Sigmoid colon (tissue), 4 donors: Measurements from ENCODE around the gene HOXA13.

- PRO-cap = no peak
- RAMPAGE, long total RNA, 4 experiments = no peak in any of the 4 experiments
Measured at GRCh38 chr7:25614975-25615496, 386.8 kb upstream of the NPVF start.

- PRO-cap = no peak
- RAMPAGE, long total RNA, 4 experiments = no peak in any of the 4 experiments
Measured at GRCh38 chr7:25743549-25744588, 408.1 kb upstream of the NFE2L3 start.

- PRO-cap = no peak
- RAMPAGE, long total RNA, 4 experiments = no peak in any of the 4 experiments
Measured at GRCh38 chr7:25858568-25859176, 293.3 kb upstream of the NFE2L3 start.

- PRO-cap = no peak
- RAMPAGE, long total RNA, 4 experiments = no peak in any of the 4 experiments
Measured at GRCh38 chr7:25917516-25918010, 234.4 kb upstream of the NFE2L3 start.

- PRO-cap = no peak
- RAMPAGE, long total RNA, 4 experiments = no peak in any of the 4 experiments
Measured at GRCh38 chr7:25939841-25940495, 212.0 kb upstream of the NFE2L3 start.

GRCh38 chr7:26153797-26154657 is 2.0 kb downstream of the NFE2L3 start:
- PRO-cap = no peak
- RAMPAGE, long total RNA, 4 experiments = no peak in any of the 4 experiments

DNA sequence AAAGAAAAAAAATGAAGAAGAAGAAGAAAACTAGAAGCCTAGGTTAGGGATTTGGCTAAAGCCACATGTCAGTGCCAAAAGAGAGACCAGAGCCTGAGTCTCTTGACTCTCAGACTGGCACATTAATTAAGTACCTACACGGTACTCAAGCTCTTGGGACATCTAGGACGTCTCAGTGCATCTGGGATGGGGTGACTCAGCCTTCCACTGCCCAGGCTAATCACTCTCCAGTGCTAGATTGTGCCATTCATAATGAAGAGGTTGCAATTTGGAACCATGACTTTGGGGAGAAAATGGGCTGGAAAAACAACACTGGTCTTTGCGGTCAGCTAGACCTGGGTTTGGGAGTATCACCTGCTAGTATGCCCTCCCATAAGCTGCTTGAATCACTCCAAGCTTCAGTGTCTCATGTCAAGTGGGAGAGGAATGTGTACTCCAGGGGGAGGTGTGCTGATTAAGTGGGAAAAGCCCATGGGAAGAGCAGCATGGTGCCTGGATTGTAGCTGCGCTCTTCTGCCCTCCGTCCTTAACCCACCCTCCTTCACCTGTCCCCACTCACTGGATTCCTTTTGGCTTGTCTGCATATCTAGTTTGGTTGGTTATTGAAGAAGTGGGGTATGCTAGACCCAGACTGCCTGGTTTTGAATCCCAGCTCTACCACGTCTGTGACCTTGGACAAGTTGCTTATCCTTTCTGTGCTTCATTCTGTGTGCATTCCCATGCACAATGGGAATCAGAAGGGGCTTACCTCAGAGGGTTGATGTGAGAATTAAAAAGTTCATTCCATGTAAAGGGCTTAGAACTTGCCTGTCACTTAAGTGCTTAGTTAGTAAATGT is 3.7 kb downstream of the NFE2L3 start:
- PRO-cap = no peak
- RAMPAGE, long total RNA, 4 experiments = no peak in any of the 4 experiments

GRCh38 chr7:26189238-26189449 is 11.4 kb downstream of the HNRNPA2B1 start:
- PRO-cap = no peak
- RAMPAGE, long total RNA, 4 experiments = no peak in any of the 4 experiments

GRCh38 chr7:26686642-26686972 is 177.8 kb downstream of the SKAP2 start:
- PRO-cap = no peak
- RAMPAGE, long total RNA, 4 experiments = no peak in any of the 4 experiments

DNA sequence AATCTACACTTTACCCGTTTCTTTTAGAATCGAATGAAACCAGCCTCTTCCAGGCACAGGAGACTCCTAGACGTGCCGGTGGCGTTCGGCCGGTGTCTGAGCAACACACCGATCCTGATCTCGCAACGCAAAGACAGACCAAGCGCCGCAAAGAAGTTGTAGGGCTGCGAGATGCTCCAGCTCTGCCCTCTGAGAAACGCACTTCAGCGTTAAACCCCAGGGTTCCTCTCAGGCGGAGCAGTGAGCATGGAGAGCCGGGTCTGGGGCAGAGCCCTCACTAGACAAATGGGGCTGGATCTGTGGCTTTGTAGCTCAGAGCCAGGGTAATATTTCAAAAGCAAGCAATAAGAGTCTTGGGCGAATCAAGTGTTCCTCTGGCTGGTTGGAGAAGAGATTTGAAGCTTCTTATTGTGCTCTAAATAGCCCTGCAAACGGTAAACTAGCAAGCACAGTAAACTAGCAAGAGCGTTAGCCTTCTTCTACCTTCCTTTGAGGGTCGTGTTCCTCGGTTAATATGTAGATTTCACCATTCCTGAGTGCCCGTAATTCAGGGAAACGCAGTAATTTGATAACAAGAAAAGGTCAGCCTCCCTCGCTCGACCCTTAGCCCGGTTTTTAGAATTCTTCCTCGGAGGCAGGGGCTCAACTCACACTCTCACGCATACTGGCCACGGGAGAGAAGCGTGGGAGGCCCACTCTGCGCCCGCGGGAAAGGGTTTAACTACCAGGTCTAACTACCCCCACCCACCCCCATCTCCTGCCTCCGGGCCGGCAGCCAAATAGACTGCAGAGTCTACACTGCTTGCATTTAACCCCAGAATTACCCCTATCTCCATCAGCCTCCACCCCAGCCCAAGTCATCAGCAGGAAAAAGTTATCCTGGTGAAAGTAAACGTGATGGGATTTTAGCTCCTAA is 6.7 kb downstream of the SKAP2 start:
- PRO-cap = no peak
- RAMPAGE, long total RNA, 4 experiments = no peak in any of the 4 experiments

- PRO-cap = unidirectional peak, minus-strand start at chr7:27113634
- RAMPAGE, long total RNA, 4 experiments = no peak in any of the 4 experiments
Measured at GRCh38 chr7:27113130-27113684, 10.7 kb upstream of the HOXA2 start.

DNA sequence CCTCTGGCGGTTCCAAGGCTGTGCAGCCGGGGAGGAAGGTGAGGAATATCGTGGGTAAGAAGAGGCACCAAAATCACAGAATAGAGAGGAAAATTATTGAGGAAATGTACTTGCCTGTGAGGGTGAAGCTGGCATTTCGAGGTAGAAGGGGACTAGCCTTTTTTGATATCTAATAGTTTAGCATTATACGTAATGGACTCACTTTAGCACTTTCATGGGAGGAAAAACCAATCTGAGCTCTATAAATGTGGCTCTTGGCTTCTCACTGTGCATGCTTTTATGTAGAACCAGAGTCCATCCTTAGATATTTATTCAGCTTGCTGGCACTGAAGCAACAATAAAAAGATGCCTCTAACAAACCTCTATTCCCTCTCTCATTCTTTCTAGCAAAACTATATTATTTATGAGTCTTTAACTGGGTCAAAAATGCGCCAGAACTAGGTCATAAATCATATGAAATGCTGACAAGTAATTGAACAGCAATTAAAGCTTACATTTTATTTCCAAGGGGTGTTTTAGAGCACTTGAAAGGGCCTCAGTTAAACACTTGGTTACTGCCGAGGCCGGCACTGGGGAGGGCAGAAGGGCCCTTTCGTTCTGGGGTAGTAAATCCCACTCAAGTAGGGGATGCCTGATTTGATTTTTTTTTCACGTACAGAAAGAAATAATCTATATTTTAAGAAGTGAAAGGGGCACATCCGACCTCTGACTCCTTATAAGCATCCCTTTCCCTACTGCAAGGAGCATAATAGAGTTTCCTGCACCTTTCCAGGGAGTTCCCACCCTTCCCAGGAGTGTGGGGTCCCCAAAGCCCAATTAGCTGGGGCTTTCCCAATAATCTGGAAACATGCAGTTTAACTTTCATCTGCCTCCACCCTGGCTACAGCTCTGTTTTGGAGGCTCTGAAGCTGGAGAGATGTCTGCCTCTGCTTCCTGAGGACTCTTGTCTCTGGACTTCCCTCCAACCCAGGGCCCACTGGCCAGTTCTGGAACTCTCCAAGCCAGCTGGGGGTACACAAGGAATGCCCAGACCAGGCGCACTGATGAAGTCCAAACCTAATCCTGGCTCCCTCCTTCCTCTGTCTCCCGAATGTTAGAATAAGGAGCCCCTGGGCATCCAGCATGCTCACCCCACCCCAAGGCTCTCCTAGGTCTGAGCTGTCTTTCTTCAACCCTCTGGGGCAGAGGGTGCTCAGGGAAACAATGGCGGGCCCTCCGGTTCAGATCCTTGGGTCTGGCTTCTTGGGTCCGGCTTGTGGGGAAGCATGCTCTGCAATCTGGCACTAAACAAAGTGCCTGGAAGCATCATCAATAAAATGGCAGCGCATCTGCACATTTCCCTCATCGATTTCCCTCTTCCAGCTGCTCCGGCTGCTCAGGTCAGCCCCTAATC is 13.8 kb downstream of the HOXA4 start:
- PRO-cap = no peak
- RAMPAGE, long total RNA, 4 experiments = no peak in any of the 4 experiments

- PRO-cap = no peak
- RAMPAGE, long total RNA, 4 experiments = no peak in any of the 4 experiments
Measured at GRCh38 chr7:27155387-27155810, 1.1 kb downstream of the HOXA7 start.

GRCh38 chr7:27166333-27167003 is 1.1 kb upstream of the HOXA9 start:
- PRO-cap = no peak
- RAMPAGE, long total RNA, 4 experiments = no peak in any of the 4 experiments

- PRO-cap = no peak
- RAMPAGE, long total RNA, 4 experiments = no peak in any of the 4 experiments
Measured at GRCh38 chr7:27170232-27170750, 3.8 kb downstream of the HOXA10 start.

DNA sequence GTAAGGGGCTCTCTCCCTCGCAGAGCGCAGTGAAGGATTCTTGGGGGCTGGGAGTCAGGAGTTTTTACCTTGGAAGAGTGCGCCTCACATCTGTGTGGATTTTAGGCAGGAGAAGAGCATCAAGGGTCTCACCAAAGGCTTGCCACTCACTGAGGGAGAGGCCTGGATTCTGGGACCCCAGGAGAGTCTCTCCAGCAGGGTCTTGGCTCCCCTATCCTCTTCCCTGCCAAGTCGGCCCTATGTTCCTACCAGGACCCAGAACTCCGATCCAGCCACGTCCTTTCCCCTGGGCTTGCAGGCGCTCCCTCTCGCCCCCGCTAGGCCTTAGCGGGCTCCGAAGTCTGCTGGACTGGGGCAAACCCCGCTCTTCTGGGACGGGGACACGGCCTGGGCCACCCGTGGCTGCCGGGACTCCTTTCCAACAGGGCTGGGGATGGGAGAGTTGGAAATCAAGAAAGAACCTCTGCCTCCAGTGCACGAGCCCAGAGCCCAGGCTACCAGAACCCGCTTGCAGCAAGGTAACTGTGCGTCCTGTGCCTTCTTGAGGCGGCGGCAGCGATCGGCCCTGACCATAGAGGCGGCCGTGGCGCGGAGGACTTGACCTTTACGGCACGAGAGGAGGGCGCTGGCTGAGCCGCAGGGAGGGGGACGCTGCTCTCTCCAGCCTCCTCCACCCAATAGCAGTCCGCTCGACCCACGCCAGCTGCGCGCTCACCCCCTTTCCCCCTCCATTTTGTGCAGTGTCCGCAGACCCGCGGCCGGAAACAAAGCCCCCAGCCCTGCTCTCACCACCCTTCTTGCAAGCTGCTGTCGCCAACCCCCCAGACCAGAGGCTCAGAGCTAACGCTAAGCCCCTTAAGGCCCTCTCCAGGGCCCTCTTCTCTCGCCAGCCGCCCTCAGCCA is 6.9 kb upstream of the HOXA11 start:
- PRO-cap = no peak
- RAMPAGE, long total RNA, 4 experiments = start-site peak on the minus strand in 2 of 4 experiments, centred at positions 559 to 592 of the sequence, 16 to 20 reads per replicate

DNA sequence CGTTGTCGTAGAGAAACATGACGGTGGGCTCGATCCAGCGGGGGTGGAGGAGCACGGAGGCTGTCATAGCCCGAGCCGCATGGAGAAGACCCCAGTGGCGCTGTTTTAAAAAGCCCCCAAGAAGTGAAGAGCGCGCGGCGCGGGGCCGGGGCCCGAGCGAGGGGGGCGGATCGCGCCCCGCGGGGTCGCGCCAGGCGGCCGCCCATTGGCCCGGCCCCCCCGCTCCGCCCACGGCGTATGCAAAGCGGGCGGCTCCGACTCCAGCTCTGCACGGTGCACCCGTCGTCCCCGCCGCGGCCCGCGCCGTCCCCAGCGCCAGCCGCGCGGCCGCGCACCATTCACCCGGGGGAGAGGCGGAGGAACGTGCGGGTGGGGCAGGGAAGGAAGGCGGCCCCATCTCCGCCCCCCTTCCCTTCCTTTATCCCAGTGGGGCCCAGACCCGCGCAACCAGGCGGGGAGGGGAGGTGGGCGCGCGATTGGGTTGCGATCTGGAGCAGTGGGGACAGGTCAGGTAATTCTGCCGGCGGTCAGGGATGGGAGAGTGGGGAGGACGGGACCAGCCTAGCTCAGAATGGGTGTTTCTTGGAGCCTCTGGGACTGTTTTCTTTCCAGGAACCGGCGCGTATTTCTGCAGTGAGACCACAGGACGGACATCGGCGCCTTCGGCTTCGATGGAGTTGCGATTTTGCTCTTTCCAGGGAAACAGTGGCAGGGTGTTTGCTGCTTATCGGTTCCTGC is at the start of gene HOXA13:
TSS of gene HOXA13 (minus strand) at position 81 of the 738 bp plus-strand sequence.
- PRO-cap = no peak
- RAMPAGE, long total RNA, 4 experiments = no peak in any of the 4 experiments

GRCh38 chr7:27375743-27376484 is 133.3 kb downstream of the EVX1 start:
- PRO-cap = no peak
- RAMPAGE, long total RNA, 4 experiments = no peak in any of the 4 experiments

- PRO-cap = no peak
- RAMPAGE, long total RNA, 4 experiments = no peak in any of the 4 experiments
Measured at GRCh38 chr7:28069888-28070638, 110.5 kb downstream of the JAZF1 start.

GRCh38 chr7:28144245-28144702 is 36.3 kb downstream of the JAZF1 start:
- PRO-cap = no peak
- RAMPAGE, long total RNA, 4 experiments = no peak in any of the 4 experiments